Neural progenitor cell (in vitro differentiated cells): ENCODE measurements around the genes CATSPER4, HMGN2 and SYTL1.

DNA sequence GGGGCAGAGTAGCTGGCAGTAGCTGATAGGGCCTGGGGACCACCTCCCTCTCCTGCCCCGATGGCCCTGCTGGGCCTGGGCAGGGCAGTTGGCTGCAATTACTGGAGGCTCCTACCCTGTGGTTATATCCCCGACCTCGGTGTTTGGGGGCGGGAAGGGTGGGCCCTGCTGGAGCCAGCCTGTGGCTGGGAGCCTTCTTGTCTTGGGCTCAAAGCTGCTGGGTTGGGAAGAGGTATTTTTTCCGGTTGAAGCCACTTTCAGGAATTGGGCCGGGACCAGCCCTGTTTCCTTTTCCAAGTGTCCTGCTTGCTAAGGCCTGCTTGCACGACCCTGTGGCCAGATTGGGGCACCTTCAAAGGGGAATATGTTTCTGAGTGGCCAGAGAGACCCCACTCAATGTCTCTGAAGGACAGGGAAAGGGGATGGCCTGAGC, 1.8 kb downstream of the FAM110D start:
- RAMPAGE, long total RNA = no peak

DNA sequence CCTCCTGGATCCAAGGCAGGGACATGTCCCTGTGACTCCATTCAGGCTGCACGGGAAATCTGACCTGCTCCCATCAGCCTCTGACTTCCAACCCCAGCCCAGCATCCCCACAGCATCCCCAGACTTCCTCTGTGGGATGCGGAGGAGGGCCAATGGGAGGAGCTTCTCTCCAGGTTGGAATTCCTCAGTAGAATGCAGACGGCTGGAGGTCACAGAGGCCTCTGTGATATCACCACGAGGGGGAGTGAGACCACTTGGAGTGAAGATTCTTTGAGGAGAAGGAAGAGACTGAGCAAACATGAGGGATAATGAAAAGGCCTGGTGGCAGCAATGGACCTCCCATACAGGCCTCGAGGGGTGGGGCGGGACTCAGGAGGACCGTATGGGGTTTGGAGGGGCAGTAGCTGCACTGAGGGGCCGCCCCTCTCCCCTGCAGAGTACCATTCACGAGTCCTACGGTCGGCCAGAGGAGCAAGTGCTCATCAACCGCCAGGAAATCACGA, at the start of gene CATSPER4:
CATSPER4 (plus strand) TSS at position 273 of the 503 bp plus-strand sequence.
- RAMPAGE, long total RNA = no peak

- RAMPAGE, long total RNA = no peak
These were observed 1.2 kb upstream of the UBXN11 start for GRCh38 chr1:26307406-26308226.

DNA sequence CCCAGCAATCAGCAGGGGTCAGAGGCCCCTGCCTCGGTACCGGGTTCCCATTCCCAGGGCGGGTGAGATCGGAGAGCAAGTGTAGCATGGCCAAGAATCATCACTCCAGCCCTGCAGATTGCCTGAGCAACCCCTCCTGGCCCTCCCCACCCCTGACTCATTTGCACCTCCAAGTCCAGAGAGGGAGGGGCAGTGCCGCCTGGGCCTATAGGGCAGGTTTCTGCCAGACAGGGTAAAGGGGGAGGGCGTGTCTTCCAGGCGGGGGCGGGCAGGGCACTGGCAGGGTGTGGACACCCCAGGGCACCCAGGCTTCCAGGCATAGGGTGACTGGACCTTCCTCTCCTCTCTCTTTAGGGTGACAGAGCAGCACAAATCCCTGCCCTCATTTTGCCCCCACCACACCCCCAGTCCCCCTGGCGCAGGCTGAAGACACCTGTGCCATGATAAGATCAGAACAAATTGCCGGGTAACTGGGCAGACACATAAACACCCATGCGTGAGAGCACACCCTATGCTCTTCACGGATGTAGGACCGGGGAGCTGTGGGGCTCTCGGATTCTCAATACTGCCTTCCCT, 3.2 kb upstream of the CRYBG2 start:
- RAMPAGE, long total RNA = no peak

GRCh38 chr1:26468632-26469822, 3.2 kb upstream of the HMGN2 start:
- RAMPAGE, long total RNA = no peak

GRCh38 chr1:26471313-26471783, 892 bp upstream of the HMGN2 start:
- RAMPAGE, long total RNA = no peak

GRCh38 chr1:26471784-26472586, at the start of gene HMGN2:
Gene HMGN2, plus strand, starts transcription at chr1:26472440.
- RAMPAGE, long total RNA = start-site peak on the plus strand at chr1:26472451-26472515, 984 and 3,986 reads in 2 replicates

- RAMPAGE, long total RNA = no peak
These were observed 8.4 kb downstream of the RPS6KA1 start for GRCh38 chr1:26537741-26538549.

DNA sequence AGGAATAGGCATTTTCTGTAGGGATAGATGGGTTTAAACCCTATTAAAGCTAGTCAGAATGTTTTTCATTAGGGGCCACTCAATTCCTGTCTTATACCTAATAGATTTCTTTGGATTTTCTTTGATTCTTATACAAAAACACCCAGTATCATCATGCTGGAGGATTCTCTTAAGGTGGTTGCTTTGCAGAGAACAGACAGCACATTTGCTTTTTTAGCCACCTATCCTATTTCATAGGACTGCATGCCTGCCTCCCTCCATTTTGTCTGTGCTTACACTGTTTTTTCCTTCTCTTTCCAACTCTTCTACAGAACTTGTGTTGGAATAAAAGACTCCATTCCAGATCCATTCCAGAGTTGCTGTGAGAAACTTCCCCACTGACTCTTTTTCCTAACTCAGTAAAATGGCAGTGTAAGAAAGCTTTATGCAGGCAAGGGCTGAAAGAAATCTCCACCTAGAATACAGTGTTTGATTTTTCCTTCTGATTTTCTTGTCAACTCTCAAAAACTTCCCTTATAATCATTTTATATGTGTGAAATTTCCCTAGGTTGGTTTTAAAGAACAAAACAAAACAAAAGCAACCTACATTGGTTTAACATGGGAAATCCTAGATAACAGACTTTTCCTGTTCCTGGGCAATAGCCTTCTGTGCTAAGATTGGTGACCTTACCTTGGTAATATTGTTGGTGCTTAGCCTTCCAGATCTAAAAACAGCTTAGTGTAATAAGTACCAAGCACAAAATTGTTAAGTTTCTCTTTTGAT, 5.2 kb upstream of the ARID1A start:
- RAMPAGE, long total RNA = no peak

DNA sequence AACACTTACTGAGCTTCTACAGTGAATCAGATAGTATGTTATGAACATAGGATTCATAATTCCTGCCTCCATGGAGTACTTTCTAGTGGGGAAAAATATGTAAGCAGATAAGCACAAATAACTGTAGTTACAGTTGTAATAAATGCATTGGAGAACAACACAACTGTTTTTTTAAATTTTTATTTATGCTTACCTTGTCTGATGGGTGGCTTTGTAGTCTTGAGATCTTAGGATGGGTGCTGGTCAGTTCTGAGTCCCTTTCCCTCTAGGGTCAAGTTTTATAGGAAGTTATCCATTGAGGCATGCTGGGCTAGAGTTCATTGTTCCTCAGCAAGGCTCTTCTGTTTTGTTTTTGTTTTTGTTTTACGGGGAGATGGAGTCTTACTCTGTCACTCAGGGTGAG, 20.5 kb downstream of the ARID1A start:
- RAMPAGE, long total RNA = no peak

DNA sequence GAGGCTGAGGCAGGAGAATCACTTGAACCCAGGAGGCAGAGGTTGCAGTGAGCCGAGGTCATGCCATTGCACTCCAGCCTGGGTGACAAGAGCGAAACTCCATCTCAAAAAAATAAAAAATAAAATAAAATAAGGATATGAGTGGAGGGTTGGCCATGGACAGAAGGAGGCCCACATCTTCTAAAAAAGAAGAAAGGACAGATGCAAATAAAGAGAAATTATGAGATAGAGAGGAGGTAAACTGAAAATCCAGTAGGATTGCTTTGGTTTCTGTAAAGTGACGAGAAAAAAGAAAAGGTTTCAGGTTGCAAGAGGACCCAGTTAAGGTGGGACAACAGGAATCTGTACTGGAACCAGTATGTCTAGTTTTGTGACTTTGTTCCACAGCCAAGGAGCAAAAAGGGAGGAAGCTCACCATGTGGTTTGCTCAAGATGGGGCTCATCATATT, 1.9 kb upstream of the ZDHHC18 start:
- RAMPAGE, long total RNA = no peak

DNA sequence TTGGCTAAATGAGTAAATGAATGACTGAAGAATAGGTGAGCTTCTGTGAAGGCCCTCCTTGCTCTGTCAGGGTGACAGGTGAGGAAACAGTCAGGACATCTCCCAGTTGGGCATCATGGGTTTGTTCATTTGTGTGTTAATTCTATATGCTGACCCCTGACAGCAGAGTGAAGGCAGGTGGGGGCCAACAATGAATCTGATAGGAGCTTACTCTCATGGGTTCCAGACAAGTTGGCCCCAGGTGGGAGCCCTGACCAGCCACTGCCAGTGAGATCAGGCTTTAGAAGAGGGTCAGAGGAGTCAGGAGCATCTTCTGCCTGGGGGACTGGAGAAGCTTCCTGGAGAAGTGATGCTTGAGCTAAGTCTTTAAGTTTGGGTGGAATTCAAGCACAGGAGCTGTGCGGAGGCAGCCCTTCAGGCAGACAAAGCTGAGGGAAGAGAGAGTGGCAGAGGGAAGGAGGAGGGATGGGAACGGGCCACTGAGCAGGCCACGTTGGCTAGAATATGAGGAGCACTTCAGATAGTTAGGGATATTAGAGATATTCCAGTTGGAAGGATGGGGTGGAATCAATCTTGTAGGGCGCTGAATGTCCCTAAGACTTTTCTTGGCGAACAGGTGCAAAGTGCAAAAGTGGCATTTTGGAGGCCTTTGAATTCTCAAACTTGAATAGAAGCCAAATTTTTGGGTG, 8.3 kb downstream of the ZDHHC18 start:
- RAMPAGE, long total RNA = no peak

GRCh38 chr1:26851000-26851799, 11.7 kb upstream of the SFN start:
- RAMPAGE, long total RNA = no peak

DNA sequence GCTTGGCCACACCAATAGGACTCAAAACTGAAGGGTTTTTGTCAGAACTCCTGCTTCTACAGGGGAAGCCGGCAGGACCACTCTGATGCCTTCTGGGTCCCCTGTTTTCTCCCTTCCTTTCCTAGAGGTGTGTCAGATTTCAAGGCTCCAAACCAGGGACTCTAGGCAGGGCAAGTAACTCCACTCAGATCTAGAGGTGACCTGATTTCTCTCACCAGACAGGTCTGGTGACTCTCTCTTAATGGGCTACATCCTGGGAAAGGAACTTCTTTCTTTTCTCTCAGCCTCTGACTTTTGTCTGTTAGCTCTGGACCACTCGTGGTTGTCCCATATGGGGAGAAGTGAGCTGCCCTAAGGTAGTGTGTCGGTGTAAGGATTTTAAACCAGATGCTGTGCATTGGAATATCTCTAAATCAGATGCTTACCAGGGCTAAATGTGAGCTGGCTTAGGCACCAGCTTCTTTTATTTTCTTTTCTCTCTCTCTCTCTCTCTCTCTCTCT, 4.9 kb downstream of the SFN start:
- RAMPAGE, long total RNA = no peak

DNA sequence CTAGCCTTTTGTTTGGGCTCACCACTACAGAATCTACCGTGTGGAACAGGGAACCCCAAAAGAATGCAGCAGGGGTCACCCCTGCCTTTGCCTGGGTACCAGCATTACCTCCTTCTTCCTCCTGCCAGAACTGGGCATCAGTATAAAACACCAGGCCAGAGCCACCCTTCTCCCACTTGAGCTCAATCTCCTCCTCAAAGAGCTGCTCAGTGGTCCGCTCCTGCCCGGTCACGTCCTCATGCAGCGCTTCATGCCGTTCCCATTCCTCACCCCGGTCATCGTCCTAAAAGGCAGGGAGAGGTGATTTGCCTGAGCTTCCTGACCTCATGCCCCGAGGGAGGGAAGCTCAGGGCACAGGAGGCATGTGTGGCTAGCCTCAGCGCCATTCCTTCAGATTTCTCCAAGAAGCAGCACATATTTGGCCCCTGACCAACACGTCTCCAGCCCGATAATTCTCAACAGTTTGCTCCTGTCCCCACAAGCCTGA, 4.1 kb upstream of the GPN2 start:
- RAMPAGE, long total RNA = no peak

- RAMPAGE, long total RNA = no peak
These were observed 7.3 kb downstream of the TRNP1 start for GRCh38 chr1:27000634-27001263.

GRCh38 chr1:27138308-27139518, 16.2 kb downstream of the SLC9A1 start:
- RAMPAGE, long total RNA = no peak

DNA sequence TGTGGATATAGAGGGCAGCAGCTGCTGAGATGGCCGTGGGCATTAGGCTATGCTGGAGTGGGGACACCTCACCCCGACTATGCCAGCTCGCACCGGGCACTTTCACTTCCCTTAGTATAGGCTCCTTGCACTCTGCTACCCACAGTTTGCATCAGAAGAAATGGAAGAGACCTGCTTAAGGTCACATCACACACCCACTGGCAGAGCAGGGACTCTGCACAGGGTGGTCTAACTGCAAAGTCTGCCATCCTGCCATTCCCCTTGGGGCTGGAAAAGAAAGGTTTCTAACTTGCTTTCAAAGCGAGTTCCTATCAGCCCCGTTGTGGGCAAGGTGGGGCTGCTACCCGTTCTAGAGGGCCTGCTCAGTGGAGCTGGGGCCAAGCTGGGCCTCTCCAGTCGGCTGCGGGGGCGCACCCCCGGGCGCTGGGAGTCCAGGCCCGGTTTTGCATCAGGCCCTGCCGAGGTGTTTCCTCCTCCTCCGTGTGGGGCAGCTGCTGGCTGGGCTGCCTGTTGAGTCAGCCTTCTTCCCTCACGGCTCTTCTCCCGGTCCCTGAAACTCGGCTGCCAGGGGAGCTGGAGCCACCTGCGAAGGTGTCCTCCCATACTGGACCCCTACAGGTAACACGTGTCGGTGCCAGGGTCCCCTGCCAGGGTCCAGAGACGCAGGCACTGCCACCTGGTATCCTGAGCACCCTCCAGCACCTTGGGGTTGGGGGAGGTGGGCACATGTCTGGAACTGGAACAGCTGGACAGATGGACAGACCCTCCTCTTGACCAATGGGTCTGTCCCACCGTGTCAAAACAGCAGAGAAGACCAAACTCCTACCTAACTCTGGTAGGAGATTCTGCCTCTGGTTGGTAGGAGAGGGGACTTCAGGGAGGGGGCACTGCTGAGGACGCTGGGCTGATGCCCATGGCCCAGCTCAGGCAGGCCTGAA, at the start of gene SYTL1:
SYTL1 (plus strand) TSS at position 490 of the 938 bp plus-strand sequence.
- RAMPAGE, long total RNA = no peak

DNA sequence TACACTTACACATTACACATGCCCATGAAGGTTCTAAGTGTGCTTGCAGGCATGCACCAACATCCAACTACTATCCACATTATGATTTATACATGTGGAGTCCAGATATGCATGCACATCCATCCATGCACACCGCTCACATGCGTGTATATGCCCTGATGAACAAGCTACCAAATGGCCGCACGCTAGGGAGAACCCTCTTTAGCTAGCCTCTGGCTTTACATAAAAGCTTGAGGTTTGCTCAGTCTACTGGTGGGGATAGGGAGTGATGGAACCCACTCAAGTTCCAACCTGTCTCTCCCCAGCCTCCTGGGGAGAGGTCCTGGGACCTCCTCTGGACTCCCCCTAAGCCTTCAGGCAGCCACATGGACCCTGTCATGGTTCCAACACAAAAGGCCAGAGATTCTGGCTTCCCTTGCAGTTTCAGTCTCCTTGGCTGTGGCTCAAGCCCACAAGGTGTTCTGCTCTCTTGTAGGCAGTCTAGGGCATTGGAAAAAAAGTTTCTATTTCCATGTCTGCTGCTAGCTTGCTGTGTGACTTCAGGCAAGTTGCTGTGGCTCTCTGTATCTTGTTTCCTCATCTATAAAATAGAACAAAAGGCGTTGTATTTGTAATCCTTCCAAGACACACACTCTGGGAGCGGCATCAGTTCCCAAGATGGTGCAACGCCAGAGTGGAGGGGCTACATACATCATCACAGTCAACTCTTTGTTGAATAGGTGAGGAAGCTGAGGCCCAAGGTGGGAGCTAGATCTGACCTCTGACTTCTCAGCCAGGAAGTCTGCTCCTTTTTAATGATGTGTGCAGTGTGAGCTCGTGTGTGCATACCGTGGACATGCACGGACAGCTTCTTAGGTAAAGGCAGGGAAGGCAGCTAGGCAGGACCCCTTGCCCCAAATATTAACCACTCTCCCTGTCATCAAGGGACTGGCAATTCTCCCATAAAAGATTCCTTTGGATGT, 8.9 kb downstream of the GPR3 start:
- RAMPAGE, long total RNA = no peak

- RAMPAGE, long total RNA = no peak
These were observed 44.7 kb downstream of the WASF2 start for GRCh38 chr1:27445009-27446000.